RPMI7951 (cell line): ENCODE measurements around the genes VSX1, ENTPD6 and ABHD12.

GRCh38 chr20:25048353-25049164, 9.4 kb downstream of the ACSS1 start:
- RAMPAGE, long total RNA: no peak

DNA sequence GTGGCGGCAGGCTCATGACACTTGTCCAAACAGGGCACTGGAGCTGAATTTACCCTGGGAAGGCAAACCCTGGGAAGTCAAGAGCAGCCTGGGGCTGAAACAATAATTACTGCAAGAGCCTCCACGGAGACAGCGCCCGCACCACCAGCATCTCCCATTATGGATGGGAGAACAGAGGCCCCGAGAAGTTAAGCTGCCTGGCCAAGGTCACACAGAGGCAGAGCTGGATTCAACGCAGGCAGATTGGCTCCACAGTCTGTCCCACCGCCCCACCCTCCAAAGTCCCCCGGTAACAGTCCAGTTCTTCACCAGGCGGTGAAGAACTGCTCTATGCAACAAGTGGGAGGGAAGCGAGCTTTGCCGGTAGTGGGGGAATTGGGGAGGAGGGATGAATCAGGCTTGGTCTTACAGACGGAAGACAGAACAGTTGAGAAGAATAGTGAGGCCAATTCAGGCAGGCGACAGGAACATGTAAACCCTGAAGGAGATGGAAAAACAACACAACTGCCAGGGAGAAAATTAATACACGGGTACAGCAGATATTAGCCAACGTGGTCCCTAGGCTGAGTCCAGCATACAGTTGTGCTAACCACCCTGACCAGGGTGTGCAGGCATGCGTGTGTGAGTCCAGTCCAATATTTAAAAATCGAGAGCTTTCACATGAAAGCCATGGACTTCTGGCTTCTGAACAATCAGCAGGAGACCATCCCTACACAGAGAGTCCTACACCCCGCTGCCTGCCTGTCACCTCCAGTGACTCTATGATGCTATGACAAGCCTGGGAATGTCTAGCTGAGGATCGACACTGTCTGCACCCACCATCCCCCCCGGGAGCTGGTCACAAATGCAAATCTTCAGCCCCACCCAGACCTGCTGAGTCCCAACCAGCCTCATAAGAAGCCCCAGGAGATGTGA, 8.1 kb downstream of the ACSS1 start:
- RAMPAGE, long total RNA: no peak

DNA sequence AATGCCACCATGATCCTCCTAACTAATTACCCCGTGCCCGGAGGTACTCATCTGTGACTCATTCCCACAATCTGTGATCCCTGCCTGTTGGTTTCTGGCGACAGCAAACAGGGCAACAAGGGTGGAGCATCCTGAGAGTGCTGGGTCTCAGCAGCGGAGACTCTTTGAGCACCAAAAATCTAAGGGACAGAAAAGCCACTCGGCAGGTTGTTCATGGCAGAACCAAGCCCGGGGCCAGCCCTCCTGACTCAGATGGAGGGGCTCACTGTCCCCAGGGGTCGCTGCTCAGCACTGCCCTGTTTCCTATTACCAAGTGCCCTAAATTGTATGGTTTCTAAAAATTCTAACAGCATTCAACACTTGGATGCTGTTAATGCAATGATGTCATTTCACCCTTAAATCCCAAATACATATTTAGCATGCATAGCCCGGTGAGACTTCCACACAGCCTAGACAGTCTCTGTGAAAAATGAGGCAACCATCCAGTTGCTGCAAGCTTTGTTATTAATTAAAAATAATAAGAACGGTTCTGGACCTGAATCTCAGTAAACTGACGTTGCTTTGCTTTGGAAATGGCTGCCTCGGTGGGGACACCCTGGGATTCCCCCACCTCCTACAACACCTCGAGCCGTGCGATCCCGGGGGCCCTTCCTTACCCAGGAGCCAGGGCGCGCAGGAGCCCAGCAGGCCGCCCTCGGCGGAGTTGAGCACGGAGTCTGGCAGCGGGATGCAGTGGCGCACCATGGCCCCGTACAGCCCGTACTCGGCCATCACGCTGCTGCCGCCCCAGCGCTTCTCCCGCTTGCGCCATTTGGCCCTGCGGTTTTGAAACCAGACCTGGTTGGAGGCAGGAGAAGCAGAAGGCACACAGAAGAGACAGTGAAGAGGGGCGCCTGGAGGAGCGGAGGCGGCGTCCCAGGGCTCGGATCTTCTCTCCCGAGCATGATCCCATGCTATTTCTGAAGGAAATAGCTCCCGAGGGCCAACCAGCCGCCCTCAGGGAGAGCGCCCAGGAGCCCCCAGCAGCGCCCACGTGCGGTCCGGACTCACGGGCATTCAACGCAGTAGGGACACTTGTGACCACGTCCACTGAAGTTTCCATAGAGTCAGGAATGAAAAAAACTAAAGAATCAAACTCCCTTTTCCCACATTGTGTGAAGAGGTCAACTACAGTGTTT, 4.5 kb downstream of the VSX1 start:
- RAMPAGE, long total RNA: no peak

GRCh38 chr20:25082055-25082301, at the start of gene VSX1:
VSX1 (minus strand) TSS chr20:25082141.
- RAMPAGE, long total RNA: no peak

DNA sequence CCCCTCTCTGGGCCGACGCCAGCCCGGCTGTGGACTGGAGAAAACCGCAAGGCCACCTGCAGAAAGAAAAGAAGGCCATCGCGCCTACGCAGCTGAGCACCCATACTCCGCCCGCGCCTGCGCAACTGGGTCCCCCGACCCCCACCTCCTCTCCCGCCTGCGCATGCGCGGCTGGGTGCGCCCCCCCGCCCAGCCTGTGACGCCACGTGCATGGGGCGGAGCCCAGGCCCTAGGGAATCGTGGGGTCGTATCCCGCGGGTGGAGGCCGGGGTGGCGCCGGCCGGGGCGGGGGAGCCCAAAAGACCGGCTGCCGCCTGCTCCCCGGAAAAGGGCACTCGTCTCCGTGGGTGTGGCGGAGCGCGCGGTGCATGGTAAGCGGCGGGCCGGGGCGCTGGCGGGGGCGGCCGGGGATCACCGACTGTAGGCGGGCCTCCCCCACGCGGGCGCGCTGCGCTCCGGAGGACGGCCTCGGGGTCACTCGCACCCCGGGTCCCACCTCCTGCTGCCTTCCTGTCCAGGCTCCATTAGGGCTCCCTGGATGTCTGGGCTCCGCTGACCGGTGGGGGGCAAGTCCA, at the start of gene ENTPD6:
ENTPD6 (plus strand) TSS at position 216 of the 575 bp plus-strand sequence.
- RAMPAGE, long total RNA: start-site peak on the plus strand centred at position 223 of the sequence, 52 bp wide, 46 and 38 reads in 2 replicates

DNA sequence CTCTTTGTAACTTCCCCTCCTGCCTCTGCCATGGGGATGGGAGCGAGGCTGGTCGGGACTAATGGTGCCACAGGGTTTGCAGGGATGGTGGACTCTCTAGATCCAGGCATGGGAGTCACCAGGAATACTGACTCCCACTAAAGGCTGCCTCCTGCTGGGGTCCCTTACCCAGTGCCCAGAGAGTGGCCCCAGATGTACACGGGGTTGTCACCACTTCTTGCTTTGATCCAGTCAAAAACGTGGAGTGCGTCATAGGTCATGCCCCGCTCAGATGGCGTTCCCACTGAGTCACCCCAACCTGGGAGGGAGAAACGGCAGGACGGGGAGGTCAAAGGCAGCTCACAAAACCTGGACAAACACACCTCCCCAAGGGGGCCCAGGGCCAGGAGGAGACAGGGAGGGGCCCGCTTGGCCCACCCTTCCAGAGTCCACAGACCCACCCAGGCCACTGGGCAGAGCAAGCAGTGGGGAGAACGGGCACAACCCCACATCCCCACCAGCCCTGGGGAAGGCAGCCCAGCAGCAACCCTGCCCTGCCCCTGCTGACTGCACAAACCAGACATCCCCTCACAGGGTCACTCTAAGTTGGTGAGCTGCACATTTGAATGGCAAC, 61.5 kb downstream of the PYGB start:
- RAMPAGE, long total RNA: no peak

- RAMPAGE, long total RNA: no peak
Observed at GRCh38 chr20:25366752-25367312, 23.8 kb downstream of the ABHD12 start.

GRCh38 chr20:25378609-25379547, 11.8 kb downstream of the ABHD12 start:
- RAMPAGE, long total RNA: no peak

- RAMPAGE, long total RNA: no peak
Observed at GRCh38 chr20:25389950-25390911, at the start of gene ABHD12. ABHD12 (minus strand) TSS chr20:25390835.

DNA sequence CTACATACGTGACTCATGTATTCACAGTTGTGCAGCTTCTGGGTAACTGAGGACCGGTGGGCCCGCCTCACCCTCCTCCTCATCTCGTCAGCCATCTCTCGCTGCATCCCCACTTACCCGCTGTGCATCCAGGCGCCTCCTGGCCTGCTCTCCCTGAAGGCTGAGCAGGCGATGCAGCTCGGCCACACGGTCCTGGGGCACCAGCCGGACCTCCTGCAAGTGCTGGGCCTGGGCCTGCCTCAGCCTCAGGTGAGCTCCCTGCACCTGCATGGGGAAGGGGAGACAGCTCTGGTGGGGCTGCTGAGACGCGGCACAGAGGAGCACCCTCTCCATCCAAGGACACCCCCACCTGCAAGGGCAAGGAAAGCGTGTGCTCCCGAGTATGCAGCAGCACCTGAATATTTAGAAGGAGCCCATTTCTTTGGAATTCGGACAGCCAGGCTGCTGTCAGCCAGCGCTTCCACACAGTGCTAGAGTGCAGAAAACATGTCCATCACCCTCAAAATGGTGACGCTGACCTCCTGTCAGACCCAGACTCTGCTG, 50.9 kb downstream of the GINS1 start:
- RAMPAGE, long total RNA: no peak

GRCh38 chr20:25853281-25854596, 157.1 kb upstream of the ZNF337 start:
- RAMPAGE, long total RNA: no peak

- RAMPAGE, long total RNA: no peak
Observed at GRCh38 chr20:25867946-25868568, 171.4 kb upstream of the ZNF337 start.

GRCh38 chr20:29873853-29874271, 1383.6 kb upstream of the DEFB115 start:
- RAMPAGE, long total RNA: no peak

DNA sequence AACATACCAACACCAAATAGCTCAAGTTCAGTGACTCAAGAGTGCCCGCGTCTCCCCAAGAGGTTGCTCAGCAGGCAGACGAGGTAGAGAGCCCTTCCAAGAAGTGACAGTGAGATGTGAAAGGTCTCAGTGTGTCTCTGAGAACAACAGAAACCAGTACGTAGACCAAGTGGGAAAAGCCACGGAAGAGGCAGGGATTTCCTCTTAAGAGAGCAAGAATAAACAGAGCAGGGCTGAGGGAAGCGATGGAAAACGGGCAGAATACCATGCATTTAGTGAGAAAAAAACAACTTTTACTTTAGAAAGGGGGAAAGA, 516.0 kb upstream of the DEFB115 start:
- RAMPAGE, long total RNA: no peak

DNA sequence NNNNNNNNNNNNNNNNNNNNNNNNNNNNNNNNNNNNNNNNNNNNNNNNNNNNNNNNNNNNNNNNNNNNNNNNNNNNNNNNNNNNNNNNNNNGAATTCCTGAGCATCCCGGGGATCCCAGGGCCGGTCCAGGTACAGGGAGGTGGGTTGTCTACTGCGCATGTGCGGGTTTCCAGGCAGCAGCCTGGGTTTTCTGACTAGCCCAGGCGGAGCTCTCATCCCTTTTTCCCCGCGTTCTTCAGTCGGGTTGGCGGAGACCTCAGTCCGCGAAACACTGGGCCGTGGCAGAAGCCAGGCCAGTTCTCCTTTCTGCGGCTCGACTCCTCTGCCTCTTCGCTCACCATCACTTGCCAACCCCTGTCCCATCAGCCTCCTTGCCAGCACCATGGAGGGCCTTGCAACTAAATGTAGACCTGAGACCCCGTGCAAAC, 445.6 kb upstream of the DEFB115 start:
- RAMPAGE, long total RNA: no peak

DNA sequence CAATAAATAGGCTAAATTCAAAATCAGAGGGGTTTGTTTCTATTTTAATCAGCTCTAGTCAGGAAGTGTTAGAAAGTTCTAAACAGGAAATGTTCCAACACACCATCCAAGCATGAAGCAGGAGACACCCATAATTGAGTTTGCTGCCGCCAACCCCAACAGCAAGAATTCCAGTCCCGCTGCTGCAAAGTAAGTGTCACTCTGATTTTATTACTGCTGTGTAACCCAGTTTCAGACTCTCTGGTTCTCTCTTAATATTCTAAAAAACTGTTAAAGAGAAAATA, 431.8 kb upstream of the DEFB115 start:
- RAMPAGE, long total RNA: no peak

DNA sequence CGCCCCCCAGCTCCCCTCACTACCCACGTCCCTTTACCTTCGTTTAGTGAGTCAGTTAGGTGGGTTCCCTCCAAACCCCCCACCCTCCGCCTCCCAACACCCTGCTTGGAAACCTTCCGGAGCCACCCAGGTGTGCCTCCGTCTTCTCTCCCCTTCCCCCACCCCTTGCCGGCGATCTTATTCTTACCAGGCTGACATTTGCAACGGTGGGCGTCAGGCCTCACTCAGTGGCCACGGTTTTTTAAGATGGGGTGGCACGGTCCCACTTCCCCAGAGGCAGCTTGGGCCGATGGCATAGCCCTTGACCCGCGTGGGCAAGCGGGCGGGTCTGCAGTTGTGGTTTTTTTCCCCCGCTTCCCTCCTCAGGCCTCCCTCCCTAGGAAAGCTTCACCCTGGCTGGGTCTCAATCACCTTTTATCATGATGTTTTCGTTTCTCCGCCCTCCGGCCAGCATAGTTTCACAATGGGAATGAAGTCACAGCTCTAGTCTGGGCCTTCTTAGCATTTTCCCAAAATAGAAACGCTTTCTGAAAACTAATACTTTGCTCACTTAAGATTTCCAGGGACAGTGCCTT, 345.0 kb upstream of the DEFB115 start:
- RAMPAGE, long total RNA: no peak

DNA sequence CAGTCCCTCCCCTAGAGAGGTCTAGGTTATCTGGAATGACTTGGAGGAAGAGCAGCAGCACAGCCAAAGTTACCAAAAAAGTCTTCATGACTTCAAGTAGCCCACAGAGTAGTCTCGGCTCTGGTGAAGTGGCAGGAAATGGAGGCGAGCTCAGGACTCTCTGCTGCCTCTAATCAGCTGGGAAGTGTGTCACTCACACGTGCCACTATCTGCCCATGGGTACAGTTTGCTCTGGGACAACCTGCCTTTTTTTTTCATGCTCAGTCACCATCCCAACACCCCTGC, 16.7 kb upstream of the DEFB123 start:
- RAMPAGE, long total RNA: no peak

GRCh38 chr20:31485414-31486280, 10.6 kb downstream of the REM1 start:
- RAMPAGE, long total RNA: no peak

GRCh38 chr20:31496559-31497295, 17.5 kb upstream of the HM13 start:
- RAMPAGE, long total RNA: no peak